Colon Carcinoma Metastatic in the Lung (tissue), 2 donors: Measurements from ENCODE around the gene TRAF5.

DNA sequence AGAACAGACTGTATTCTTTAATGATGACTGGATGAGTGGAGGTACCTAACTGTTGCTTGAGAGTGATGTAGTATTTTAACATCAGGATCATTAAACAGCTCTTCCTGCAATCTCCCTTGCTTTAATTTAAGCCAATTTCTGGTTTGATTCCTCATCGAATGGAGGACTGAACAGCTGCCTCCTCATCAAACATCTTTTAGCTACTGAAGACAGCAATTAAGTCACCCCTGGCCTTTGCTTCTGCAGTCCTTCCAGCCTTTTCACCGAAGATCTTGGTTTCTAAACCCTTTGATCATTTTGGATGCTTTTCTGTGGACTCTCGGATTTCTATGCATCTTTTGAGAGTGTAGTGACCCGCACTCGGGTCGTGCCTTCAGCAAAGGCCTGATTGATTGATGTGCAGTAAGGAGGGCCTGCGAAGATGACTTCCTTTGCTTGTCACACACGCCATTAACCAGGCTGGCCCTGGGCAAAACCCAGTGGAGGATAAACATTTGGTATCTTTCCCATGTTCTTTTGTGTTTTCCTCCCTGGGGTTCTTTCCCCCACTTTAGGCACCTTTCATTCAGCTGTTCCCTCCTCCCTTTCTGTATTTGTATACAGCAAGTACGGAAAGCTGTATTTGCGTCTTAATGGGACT lies 157.4 kb upstream of the CD34 start:
- PRO-cap, 2 experiments = no peak in any of the 2 experiments

DNA sequence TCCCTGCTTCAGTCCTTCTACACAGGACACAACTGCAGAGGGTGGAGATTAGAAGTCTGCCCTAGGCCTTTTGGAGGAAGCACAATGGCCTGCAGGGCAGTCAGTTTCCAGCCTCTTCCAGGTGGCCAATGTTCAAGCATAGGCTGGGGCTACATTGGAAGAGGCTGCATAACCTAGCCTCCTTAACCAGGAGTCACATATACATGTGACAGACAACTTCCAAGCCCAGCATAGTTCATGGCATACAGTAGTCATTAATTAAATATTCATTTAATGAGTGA lies 162.3 kb upstream of the CD34 start:
- PRO-cap, 2 experiments = no peak in any of the 2 experiments

DNA sequence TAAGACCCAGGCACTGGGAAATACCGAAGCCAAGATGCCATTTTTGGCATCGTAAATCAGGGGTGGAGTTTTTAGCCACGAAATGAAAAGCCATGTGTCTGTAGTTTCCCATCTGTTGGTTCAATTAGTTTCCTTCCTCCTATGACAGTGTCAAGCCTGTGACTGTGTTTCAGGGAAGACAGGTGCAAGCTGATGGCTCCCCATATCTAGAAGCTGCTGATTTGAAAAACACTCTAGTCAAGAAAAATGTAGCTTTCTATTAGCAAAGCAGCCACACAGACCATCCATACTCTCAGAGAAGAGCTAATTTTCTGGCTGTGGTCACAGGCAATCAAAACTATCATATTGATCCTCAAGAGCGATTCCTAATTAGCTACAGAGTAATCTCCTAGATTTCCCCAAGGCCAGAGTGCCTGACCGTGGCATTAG lies 480.3 kb upstream of the CAMK1G start:
- PRO-cap, 2 experiments = no peak in any of the 2 experiments

GRCh38 chr1:209421333-209421596 lies 162.2 kb upstream of the CAMK1G start:
- PRO-cap, 2 experiments = no peak in any of the 2 experiments

DNA sequence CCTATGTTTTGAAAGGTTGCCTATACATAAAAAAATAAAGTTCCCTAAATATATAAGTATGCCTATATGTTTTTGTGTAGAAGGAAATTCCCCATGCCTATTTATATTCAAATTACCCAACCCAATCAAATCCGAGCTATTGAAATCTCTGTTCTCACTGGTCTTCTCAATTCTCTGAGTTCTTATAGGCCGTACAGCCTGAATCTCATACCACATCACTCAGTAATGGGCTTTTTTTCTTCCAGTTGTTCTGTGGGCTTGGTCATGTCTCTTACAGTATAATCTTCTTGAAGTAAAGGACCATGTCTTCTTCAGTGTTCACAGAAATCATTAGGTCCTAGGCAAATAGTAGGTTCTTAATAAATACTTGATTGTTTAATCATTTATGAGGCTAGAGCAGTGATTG lies 3.1 kb downstream of the G0S2 start:
- PRO-cap, 2 experiments = no peak in any of the 2 experiments

- PRO-cap, 2 experiments = no peak in any of the 2 experiments
These were observed 8.1 kb upstream of the TRAF3IP3 start for GRCh38 chr1:209747592-209748308.

- PRO-cap, 2 experiments = no peak in any of the 2 experiments
These were observed 42.4 kb upstream of the SYT14 start for GRCh38 chr1:209895580-209895993.

DNA sequence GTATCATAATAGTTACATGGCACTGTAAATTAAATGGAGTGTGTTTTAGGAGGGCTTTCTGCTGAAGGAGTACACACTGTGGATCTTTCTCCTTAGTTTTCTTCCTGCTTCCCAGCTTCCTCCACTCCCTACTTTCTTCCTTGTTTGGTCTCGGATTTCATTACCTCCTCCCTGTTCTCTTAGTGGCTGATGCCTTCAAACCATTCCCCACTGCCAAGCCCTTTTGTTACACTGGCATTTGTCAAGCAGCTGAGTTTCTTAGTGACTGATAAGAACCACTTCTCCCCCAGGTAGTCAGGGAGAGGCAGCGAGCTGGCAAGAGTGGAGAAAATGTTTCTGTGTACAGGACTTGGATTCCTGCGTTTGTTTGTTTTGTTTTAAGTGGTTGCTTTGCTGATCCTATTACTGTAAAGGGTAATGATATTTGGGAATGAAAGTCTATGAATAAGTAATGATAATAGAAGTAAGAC lies 10.3 kb upstream of the SERTAD4 start:
- PRO-cap, 2 experiments = peak in 1 of 2 experiments; most common plus-strand start position 289 of the sequence (in 1); most common minus-strand start position 100 of the sequence (in 1)

- PRO-cap, 2 experiments = no peak in any of the 2 experiments
These were observed 18.9 kb downstream of the SERTAD4 start for GRCh38 chr1:210251039-210252352.

GRCh38 chr1:210262670-210263112 lies 30.1 kb downstream of the SERTAD4 start:
- PRO-cap, 2 experiments = no peak in any of the 2 experiments

- PRO-cap, 2 experiments = peak in 2 of 2 experiments; most common minus-strand start chr1:210374270 (in 2)
These were observed 45.1 kb downstream of the HHAT start for GRCh38 chr1:210373632-210374392.

- PRO-cap, 2 experiments = no peak in any of the 2 experiments
These were observed 90.7 kb downstream of the HHAT start for GRCh38 chr1:210419300-210419804.

DNA sequence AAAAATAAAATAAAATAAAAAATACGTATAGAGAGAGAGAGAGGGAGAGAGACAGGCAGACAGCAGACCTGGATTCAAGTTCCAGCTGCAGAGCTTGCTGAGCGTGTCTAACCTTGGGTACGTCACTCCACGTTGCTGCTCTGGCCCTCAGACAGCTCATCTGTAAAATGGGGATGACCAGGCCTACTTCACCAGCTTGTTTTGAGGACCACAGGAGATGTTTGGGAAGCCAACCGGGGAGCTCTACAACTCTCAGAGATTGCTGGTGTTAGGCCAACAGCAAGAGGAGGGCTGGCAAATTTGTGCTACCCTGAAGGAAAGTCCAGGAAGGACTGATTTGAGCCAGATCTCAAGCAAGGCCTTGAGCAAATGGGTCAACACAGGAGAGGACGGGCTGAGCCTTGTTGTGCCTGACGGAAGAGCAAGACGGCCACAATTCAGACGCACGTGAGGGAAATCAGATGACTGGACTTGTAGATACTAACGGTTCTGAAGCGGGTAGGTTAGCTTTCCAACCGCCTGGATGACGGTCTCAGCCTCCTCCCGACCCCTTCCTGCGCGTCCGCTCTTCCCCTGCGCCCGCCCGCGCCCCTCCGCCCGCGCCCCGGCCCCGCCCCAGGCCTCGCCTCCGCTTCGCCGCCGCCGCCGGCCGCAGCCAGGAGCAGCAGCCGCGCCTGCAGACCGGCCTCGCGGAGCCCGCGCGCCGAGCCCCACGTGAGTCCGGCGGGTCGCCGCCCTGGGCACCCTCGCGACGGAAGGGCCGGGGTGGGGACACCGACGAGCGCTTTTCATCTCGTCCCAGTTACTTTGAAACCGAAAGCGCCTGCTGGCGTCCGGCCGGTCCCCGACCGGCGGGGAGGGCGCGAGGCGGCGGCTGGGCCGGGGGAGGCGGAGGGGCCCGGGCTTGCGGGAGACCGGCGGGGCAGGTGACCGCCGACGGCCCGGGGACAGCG lies at the start of gene TRAF5:
TRAF5 (plus strand) TSS at position 658 of the 953 bp plus-strand sequence.
- PRO-cap, 2 experiments = peak in 2 of 2 experiments; most common plus-strand start position 404 of the sequence (in 2); most common minus-strand start position 443 of the sequence (in 1)

GRCh38 chr1:211329634-211330386 lies 3.2 kb downstream of the TRAF5 start:
- PRO-cap, 2 experiments = no peak in any of the 2 experiments

DNA sequence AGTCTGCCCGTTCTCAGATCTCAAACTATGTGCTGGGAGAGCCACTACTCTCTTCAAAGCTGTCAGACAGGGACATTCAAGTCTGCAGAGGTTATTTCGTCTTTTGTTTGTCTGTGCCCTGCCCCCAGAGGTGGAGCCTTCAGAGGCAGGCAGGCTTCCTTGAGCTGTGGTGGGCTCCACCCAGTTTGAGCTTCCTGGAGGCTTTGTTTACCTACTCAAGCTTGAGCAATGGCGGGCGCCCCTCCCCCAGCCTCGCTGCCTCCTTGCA lies 81.1 kb downstream of the TRAF5 start:
- PRO-cap, 2 experiments = no peak in any of the 2 experiments

DNA sequence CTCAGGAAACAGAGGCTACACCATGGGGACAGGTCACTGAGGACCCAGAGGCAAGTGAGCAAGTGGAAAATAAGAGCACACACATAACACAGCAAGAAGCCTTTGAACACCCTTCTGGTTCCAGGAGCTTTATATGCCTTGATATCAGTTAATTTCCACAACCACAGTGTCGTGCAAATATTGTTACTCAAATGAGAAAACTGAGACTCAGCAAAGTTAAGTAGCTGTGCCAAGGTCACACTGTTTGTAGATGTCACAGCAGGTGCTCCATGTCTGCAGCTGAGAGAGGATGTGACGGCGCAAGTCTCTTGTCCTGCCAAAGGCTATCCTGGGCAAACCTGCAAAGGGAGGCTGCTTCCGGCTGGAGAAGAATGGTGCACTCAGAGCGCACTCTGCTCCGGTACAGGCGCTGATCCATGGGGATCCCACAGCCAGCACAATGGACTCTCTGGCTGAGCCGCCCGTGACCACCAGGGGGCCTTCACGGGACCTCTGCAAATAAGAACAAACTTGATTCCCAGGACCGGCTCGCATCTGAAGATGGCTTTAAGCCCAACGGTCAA lies 22.1 kb downstream of the RD3 start:
- PRO-cap, 2 experiments = no peak in any of the 2 experiments

DNA sequence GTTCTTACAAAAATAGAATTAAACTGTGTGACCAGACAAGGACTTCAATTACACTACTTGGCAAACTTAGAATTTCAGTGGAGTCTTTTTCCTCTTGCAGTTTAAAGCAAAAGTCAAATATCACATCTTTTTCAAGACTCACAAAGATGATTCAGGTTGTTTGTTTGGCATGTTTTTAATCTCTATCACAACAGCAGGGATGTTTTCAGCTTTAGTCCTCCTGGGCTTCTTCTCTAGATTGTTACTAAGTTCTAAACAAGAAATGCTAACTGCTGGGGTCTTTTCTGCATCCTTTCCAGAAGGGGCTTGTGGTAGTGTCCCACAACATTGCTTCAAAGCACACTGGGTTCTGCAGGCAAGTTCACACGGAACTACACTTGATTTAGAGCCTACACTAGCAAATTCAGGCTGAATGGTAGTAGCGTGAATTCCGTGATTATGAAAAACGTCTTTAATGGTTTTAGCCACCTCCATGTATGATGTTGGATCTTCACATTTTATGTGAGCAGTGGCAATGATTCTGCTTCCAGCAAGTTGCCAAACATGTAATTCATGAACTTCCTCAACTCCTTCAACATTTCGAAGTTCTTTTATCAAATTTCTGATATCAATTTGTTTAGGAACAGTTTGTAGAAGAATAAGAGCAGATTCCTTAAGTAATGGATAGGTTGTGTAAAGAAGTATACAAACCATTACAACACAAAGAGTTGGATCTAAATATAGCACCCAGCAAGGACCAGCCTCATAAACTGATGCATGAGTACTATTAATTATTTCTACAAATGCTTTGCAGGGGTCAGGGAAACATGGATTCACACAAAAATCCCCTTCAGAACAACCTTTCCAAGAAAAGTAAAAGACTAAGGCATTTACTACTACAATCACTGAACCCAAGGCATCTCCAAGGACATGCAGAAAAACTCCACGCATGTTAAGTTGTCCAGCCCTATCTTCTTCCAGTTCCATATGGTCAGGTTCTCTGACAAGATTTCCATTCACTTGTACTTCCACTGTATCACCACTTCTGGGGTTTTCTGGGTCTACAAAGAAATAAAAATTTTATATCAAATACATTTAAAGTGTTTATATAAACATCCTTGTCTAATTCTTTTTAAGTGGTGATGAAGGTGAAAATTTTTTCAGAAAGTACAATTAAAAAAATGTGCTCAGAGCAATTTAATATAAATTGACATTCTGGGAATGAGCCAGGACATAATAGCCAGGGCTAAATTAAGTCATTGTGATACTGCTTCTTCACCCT lies 3.3 kb downstream of the SLC30A1 start:
- PRO-cap, 2 experiments = no peak in any of the 2 experiments

DNA sequence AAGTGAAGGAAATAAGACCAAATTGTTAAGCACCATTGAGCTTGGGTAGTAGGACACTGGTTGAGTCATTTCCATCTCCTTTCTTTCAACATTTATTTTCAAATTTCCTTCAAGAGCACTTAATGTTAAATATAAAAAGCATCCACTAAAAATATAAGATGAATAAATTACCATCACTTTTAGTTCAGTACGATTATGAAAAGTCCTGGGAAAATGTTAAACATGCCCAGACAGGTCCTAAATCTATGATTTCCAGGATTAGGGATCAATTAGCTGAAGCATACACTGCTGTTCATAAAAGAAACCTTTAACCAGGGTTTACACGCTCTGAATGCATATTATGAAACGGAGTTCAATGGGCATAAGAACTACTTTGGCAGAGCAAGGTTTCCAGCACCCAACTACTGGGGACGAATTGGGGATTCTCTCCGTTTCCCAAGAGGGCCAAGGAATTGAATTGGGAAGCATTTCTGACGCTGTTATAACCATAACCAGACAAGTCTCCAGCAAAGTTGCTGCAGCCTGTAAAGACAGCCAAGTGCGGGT lies 1.7 kb downstream of the SLC30A1 start:
- PRO-cap, 2 experiments = no peak in any of the 2 experiments

- PRO-cap, 2 experiments = peak in 2 of 2 experiments; most common plus-strand start chr1:211577901 (in 1); most common minus-strand start chr1:211577806 (in 2)
These were observed 1.1 kb downstream of the SLC30A1 start for GRCh38 chr1:211577697-211578453.

GRCh38 chr1:211606458-211606805 lies 27.5 kb upstream of the SLC30A1 start:
- PRO-cap, 2 experiments = peak in 1 of 2 experiments; most common plus-strand start chr1:211606652 (in 1); most common minus-strand start chr1:211606552 (in 1)